Metastatic Lung Carcinoma in the Adrenal Gland (tissue), 1 donor: ENCODE measurements around a stretch of chr6.

DNA sequence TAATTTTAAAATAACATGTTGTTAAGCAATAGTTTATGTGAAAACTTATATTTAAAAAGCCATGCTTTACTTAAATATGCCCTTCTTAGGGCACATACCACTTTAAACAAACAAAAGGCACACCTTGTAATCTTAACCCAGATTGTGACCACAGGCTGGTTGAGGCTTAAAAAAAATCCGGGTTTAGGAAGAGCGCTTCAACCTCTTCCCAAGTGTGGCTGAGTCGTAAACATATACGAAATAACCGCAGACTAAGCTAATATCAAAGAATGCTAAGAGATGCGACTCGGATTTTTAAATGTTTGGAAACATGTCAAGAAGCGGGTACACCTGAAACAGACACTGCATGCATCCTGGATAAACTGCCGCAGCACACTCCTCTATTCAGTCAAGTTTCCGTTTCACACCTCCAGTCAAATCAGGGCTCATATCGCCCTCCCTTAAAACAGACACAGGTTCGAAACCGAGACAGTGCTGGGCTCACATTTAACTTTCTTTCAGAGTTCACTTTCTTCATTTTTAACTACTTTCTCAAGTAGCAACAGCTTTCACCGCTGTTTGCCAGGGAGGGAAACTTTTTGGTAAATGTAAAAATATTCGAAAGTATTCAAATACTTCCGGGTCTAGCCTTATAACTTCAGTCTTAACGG lies 1.4 kb downstream of the DEK start:
- PRO-cap, result no peak

- PRO-cap, result no peak
Observed at GRCh38 chr6:18341045-18341560, 46.0 kb upstream of the RNF144B start.

GRCh38 chr6:18359421-18359861 lies 27.7 kb upstream of the RNF144B start:
- PRO-cap, result no peak

DNA sequence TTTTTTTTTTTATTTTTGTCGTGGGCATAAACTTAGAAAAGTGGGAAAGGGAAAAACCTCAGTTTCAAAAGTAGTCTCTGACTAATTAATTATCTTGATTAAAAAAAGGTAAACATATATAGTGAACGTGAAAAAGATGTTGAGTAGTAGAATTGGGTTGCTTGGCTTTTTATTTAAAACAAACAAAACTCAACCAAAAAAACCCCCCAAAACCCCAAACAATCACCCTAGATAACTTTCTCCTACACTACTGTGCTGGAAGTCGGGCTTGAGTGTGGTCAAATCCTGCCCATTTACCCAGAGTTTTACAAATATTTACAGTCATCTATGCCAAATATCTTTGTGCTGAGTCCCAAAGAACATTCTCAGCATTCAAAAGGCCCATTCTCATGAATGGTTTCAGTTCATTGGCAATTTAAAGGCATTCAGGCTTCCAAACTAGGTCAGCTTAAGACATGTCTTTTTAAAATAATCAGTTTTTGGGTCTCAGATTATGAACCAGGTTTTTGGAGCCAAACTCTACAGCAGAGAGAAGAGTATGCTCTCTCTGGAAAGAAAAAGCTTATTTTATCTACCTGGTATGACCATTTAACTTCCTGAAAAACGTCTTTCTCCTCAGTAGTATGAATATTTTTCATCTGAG lies 1.8 kb downstream of the RNF144B start:
- PRO-cap, result no peak

DNA sequence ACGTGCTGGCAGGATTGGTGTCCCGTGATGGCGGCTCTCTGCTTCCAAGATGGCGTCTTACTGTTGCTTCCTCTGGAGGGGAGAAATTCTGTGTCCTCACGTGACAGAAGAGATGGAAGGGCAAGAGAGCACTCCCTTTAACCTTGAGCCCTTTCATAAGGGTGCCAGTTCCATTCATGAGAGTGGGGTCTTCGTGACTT lies 28.1 kb downstream of the RNF144B start:
- PRO-cap, result no peak

- PRO-cap, result no peak
Observed at GRCh38 chr6:19690498-19690800, 146.7 kb upstream of the ID4 start.

DNA sequence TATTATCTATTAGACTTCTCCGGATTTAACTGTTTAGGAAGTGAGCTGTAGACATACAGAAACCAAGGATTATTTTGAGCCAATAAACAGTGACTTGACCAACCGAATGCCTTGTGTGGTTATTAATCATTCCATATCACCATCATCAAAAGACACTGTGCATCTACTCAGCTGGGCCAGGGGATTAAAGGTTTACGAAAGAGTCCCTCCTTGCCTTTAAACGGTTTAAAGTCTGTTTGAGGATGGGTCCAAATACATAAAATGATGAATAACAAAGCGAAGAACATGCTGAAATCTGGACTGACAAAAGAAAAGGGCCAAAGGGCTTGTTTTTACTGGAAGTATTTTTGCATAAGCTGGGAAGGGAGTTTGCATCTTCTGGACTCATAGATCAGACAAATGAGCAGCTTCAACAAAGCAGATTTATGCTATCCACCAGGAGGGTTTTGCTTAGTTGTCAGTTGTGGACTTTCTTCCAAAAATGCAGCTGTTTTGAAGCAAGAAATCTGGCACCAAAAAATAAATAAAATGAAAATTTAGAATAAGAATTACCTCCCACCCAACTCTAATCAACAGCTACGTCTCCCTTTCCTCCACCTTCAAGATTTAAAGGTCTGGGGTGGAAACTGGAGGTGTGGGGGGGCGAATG lies 33.6 kb upstream of the ID4 start:
- PRO-cap, result no peak

GRCh38 chr6:19805131-19806004 lies 31.8 kb upstream of the ID4 start:
- PRO-cap, result no peak

DNA sequence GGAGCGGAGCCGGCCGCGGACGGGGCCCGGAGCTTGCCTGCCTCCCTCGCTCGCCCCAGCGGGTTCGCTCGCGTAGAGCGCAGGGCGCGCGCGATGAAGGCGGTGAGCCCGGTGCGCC lies 351 bp downstream of the ID4 start:
- PRO-cap, result no peak

- PRO-cap, result no peak
Observed at GRCh38 chr6:19837780-19838975, 1.0 kb downstream of the ID4 start.

GRCh38 chr6:20170214-20171098 lies 41.8 kb downstream of the MBOAT1 start:
- PRO-cap, result no peak

DNA sequence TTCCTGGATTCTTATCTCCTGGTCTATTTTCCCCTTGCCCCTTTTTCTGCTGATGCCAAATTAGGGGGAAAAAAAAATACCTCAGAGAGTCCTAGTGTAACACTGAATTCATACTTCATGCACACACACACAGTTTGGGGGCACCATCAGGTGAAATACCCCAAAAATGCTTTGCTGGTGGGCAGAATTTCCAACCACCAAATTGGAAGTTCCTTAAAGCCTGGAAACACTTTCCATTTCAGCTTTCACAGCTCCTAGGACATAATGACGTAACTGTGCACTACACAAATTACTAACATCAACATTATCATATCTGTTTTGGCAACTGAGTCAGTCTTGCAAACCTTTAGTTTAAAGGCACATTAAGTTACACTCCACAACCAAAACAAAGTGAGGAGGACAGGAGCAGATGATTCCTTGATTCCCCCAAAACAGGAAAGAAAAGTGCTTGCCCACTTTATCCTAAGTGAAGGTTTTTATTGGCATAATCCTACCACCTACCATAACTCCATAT lies 3.6 kb downstream of the MBOAT1 start:
- PRO-cap, result no peak

DNA sequence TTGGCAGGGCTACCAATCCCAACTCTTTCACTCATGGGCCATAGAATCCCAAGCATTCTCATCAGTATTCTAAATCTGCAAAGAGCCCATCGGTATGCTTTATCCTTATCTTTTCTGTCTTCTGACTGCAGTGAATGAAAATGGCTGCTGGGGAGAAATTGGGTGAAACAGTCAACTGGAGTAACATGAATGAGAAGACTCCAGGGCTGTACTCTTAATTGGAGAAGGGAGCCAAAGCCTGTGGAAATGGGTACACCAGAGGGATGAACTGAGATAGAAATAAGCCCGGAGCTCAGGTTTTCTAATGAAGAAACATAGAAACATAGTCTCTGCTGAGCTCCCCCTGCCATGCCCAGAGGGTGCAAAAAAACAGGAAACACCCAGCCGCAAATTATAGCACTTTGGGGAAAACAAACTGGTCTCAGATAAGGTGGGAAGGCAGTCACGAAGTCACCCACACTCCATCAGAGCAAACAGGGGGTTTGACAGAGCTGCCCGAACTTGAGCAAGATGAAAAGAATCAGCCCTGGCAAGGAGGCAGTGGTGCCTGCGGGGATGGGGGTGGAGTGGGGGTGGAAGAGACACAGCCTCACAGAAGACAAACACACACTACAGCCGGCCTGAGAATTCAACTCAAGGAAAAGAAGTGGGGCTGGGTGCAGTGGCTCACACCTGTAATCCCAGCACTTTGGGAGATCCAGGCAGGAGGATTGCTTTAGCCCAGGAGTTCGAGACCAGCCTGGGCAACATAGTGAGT lies 35.3 kb upstream of the E2F3 start:
- PRO-cap, result no peak

DNA sequence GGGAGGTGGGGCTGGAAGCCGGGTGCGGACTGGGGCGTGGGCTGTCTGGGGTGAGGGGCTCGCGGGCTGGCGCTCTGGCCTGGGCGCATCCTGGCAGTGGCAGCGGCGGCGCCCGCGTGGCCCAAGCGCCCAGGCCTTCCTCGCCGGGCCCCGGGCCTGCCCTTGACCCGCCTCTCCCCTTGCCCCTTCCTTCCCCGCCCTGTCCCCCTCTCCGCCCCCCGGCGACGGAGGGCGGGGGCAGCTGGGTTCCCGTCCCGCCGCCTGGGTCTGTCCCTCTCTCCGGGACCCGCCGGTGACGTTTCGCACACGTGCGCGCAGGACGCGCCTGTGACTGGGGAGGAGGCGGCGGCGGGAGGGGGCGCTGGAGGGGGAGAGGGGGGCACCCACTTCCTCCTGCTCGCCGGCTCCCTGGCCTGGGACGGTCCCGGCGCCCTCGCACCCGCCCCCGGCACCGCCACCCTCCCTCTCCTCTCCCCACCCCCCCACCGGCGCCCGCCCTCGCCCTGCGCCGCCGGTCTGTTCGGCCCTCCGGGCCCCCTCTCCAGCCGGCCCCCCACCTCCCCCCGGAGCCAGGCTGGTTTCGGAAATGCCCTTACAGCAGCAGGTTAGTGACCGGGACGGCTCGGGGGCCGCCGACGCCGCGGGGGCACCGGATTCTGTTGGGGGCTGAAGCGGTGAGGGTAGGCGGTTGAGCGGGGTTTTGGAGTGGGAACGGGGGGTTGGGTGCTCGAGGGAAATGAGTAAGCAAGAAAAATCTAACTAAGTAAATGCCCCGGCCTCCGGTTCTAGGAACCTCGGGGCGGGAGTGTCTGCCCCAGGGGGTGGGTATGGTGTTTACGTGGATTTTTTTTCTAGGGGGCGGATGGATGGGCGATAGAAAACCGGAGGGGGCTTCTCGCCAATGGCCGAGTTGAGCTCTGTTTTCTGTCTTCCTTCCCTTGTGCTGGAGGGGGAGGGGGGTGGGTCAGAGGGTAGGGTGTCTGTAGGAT lies 1.8 kb downstream of the E2F3 start:
- PRO-cap, result bidirectional peak, plus-strand start at position 208 of the sequence, minus-strand start at position 164 of the sequence; bidirectional peak, plus-strand start at position 608 of the sequence, minus-strand start at position 269 of the sequence; bidirectional peak, plus-strand start at position 788 of the sequence, minus-strand start at position 737 of the sequence; unidirectional peak, minus-strand start at position 940 of the sequence

DNA sequence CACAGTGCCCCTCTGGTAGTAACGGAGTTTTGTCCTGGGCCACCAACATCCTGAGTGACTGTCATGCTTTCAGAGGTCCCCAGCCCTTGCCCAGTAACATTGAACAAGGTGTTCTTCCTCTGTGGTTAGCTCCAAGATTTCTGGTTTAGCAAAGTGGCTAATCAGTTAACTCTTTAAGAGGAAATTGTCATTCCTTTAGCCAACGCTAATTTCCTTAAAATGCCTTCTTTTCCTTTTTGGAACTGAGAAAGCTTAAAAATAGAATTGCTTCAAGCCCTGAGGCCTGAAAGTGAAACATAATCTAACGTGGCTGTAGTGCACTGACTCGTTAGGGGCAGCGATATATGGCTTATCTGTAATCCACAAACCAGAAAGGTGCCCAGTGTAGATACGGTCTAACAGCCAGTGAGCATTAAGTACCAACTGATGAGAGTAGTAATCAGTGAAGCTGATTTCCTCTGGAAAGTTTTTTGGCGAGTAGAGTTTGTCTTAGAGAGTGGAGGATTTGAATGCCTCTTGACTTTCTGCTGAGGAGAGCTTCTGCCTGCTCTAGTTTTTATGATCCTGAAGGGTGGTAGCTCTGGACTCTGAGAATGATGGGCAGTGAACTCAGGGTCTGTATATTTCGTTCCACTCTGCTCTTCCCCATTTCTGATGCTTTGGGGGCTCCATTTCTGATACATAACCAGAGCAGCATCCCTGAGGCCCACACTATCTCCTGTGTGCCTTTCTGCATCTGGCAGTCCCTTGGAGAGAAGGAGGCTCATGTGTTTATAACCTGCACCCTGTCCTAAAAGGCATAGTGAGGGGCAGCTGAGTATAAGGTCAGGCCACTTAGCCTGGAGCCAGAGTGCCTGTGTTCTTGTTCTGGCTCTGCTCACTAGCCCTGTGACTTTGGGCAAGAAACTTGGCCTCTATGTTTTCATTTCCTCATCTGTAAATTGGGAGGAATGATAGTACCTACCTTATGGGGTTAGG lies 8.1 kb downstream of the E2F3 start:
- PRO-cap, result no peak

DNA sequence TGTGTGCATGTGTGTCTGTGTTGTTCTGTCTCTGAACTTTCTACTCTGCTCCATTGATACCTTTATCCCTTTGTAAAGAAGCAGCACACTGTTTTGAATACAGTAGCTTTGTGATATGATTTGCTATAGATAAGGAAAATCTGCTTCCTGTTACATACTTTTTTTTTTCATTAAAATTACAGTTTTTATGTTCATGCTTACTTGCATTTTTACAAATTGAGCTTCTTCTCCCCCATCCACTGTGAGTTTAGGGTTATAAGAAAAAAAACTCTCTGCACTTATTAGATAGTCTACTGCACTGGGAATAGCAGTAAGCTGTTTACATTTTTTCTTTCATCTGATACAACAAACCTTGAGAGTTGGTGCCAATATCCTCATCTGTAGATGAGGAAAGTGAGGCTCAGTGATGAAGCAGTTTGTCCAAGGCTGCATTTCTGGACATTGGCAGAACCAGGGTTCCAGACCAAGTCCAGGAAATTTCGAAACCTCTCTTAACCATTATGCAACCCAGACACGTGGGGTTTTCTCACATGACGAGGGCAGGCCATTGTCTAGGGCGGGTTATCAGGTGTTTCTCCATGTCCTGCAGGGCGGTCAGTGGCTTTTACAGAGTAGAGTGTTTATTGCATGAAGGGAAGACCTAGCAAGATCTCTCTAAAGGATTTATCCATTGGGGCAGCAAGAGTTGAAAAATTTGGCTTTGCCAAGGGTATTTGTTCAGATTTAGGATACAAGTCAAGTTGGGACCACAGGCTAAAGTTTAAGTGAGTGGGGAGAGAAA lies 22.9 kb downstream of the E2F3 start:
- PRO-cap, result no peak

- PRO-cap, result no peak
Observed at GRCh38 chr6:21589114-21589247, 4.6 kb upstream of the SOX4 start.

DNA sequence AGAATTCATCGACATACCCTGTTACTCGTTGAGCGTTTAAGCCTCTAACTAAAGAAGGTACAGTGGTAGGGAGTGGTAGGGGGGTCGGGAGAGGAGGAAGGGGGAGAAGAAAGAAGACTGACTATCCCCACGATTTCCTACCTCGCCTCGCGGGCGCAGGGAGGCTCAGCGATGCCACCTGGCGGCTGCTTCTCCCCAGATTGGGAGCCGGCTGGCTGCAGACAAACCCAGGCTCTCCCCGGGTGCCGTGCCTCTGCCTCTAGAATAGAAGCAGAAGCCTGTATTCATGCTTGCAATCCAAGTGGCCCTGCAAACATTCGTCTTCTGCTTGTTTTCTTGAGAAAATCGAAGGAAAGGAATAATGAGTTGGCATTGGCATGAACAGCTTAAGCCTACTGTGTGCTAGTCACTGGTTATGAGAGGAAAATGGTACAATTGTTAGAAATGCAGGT lies 4.3 kb upstream of the SOX4 start:
- PRO-cap, result unidirectional peak, minus-strand start at position 167 of the sequence

DNA sequence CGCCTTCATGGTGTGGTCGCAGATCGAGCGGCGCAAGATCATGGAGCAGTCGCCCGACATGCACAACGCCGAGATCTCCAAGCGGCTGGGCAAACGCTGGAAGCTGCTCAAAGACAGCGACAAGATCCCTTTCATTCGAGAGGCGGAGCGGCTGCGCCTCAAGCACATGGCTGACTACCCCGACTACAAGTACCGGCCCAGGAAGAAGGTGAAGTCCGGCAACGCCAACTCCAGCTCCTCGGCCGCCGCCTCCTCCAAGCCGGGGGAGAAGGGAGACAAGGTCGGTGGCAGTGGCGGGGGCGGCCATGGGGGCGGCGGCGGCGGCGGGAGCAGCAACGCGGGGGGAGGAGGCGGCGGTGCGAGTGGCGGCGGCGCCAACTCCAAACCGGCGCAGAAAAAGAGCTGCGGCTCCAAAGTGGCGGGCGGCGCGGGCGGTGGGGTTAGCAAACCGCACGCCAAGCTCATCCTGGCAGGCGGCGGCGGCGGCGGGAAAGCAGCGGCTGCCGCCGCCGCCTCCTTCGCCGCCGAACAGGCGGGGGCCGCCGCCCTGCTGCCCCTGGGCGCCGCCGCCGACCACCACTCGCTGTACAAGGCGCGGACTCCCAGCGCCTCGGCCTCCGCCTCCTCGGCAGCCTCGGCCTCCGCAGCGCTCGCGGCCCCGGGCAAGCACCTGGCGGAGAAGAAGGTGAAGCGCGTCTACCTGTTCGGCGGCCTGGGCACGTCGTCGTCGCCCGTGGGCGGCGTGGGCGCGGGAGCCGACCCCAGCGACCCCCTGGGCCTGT lies 1.4 kb downstream of the SOX4 start:
- PRO-cap, result bidirectional peak, plus-strand start at position 134 of the sequence, minus-strand start outside the sequence

DNA sequence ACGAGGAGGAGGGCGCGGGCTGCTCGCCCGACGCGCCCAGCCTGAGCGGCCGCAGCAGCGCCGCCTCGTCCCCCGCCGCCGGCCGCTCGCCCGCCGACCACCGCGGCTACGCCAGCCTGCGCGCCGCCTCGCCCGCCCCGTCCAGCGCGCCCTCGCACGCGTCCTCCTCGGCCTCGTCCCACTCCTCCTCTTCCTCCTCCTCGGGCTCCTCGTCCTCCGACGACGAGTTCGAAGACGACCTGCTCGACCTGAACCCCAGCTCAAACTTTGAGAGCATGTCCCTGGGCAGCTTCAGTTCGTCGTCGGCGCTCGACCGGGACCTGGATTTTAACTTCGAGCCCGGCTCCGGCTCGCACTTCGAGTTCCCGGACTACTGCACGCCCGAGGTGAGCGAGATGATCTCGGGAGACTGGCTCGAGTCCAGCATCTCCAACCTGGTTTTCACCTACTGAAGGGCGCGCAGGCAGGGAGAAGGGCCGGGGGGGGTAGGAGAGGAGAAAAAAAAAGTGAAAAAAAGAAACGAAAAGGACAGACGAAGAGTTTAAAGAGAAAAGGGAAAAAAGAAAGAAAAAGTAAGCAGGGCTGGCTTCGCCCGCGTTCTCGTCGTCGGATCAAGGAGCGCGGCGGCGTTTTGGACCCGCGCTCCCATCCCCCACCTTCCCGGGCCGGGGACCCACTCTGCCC lies 2.1 kb downstream of the SOX4 start:
- PRO-cap, result unidirectional peak, minus-strand start at position 443 of the sequence; unidirectional peak, minus-strand start at position 605 of the sequence